UCH-1 (cell line): ENCODE measurements around the gene FAM170A.

DNA sequence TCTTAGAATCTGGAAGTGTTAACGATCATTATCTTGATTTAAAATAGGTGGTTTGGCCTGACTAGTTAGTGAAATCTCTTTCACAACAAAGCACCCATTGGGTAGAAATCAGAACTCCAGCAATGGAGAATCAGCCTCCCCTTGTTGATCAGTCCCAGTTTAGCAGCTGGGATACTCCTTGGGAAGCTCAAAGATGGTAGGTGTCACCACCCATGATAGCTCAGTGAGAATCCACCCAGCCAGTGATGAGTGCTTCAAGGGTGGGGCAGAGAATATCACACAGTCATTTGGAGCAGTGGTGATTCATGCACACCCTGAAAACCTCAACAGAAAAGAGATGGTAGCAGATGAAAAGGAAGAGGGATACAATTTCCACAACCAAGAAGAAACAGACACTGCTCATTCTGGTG is 83.1 kb downstream of the FEM1C start:
- RRBS: no CpG with 5 or more reads among the region's 1 CpG

GRCh38 chr5:115815916-115816221 is 590 bp downstream of the CDO1 start:
- RRBS: no CpG with 5 or more reads among the region's 35 CpGs

DNA sequence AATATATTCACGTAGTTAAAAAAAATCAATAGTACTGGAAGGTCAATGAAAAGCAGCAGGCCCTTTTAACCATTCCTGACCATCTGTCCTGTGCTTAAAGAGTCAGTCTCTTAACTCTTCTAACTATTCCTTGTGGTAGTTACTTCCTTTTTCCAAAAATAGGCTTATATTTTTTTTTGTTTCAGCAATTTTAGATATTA is 1.6 kb upstream of the CDO1 start:
- RRBS: no CpG with 5 or more reads among the region's 1 CpG

GRCh38 chr5:115831066-115831731 is 10.2 kb downstream of the ATG12 start:
- RRBS: no CpG with 5 or more reads among the region's 1 CpG

DNA sequence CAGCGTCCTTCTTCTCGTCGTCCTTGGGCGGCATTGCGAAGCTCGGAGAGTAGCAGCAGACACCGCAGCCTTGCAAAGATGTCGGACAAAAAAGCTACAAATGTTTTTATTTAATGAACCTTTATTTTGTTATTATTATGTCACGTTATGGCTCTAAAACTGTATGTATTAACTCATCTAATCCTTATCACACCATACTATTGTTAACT is 19.9 kb downstream of the ARL14EPL start:
- RRBS: no CpG with 5 or more reads among the region's 9 CpGs

DNA sequence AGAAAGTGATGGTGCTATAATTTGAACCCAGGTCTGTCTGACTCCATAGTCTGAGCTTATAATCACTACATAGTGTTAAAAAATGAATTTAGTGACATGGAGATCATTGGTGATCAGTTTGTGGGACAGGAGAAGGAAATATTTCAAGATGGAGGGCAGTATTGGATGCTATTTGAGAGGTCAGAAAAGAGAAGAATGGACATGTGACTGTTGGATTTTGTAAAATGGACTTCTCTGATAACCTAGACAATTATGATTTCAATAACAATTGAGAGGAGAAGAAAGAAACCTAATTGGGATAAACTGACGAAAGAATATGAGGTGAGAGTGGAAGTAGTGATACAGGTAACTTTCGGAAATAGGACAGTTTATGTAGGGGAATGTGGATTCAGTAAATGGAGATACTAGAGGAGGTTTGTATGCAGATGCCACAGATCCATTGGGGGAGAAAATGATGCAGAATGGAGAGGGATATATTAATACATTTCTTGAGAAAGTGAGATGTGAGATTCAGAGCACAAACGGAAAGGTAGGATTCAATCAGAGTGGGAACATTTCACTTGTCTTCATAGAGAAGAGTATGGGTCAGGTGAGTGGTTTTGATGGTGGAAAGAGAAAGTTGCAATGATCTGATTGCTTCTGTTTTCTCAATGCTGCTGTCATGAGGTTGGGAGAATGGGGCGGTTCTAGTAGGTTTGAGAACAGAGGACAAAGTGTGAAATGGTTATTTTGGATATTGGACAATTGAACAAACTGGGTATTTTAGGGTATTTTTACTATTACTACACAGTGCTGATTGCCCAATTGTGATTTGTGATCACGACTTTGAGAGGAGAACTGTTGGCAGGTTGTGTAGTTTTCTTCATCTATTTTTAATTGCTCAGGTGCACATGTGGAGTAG is 59.9 kb downstream of the COMMD10 start:
- RRBS: no CpG with 5 or more reads among the region's 5 CpGs

GRCh38 chr5:116337764-116338567 is 236.7 kb downstream of the SEMA6A start:
- RRBS: no CpG with 5 or more reads among the region's 2 CpGs

DNA sequence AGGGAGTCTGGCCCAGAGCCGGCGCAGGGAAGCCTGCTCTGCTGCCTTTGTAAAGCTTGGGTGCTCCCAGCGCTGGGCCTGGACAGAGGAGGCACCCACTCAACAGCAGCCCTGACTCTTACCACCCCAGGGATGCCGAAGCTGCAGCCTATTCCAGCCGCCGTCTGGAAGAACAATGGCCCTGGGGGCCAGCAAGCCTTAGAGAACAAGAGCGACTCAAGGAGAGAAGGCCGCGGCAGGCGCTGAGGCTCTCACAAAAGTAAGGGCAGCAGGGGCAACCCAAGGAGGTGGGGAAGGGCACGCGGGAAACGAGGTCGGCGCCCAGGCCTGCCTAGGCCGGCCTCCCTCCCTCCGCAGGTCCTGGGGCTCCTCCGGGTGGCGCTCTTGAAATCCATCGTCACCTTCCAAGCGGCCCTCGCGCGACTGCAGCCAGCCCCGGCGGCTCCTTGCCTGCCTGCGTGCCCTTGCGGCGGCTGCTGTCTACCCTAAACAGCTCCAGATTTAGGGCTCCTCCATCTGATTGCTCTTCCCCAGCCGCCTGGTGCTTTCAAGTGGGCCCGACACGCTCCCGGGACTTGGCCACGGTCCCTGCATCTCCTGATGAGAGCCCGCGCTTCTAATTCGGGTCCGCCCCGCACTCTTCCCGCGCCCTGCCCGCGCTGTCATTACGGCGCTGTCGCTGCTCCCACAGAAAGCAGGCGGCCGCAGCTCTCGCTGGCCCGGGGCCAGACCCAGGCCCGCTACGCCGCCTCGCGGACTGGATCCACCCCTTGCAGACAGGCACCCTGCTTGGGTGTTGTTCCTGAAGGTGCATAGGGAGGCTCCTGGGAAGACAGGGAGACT is 213.3 kb downstream of the SEMA6A start:
- RRBS: 52% methylated on average over 8 of the region's 55 CpGs

- RRBS: no CpG with 5 or more reads among the region's 30 CpGs
Measured at GRCh38 chr5:116446178-116446916, 128.3 kb downstream of the SEMA6A start.

- RRBS: no CpG with 5 or more reads among the region's 5 CpGs
Measured at GRCh38 chr5:116553314-116553952, 21.2 kb downstream of the SEMA6A start.

GRCh38 chr5:116681669-116682007 is 107.0 kb upstream of the SEMA6A start:
- RRBS: no CpG with 5 or more reads among the region's 3 CpGs

DNA sequence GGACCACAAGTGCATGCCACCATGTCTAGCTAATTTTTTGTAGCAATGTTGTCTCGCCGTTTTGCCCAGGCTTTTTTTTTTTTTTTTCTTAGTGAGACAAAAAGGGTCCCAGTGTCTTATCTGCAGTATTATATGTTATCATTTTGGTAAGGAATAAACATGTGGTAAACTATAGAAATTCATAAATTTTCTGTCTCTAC is 572.6 kb upstream of the SEMA6A start:
- RRBS: no CpG with 5 or more reads among the region's 2 CpGs

- RRBS: no CpG with 5 or more reads among the region's 3 CpGs
Measured at GRCh38 chr5:119275742-119276194, 80.1 kb upstream of the TNFAIP8 start.

DNA sequence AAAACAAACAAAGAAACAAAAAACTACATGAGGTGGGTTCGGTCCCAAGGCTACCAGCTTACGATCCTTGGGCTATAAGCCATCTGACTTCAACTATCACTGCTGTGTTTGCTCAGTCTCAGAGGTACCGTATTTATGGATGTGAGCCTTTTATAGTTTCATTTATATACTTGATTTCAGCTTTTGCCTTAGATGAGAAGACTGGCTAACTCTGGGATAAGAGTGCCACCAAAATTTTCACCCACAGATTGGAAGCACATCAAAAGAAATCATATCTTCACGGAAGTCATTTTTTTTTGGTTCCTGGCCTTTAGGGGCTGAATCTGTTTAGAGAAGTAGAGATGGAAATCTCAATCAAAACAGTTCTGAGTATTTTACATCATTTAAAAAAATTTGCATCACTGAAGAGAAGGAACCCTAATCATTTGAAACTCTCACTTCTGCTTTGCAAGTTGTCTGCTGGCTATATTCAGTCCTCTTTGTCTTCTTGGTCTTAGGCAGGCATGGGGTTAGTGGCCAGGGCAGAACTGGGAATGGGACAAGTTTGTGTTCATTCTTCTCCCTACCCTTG is 14.3 kb upstream of the TNFAIP8 start:
- RRBS: no CpG with 5 or more reads among the region's 4 CpGs

DNA sequence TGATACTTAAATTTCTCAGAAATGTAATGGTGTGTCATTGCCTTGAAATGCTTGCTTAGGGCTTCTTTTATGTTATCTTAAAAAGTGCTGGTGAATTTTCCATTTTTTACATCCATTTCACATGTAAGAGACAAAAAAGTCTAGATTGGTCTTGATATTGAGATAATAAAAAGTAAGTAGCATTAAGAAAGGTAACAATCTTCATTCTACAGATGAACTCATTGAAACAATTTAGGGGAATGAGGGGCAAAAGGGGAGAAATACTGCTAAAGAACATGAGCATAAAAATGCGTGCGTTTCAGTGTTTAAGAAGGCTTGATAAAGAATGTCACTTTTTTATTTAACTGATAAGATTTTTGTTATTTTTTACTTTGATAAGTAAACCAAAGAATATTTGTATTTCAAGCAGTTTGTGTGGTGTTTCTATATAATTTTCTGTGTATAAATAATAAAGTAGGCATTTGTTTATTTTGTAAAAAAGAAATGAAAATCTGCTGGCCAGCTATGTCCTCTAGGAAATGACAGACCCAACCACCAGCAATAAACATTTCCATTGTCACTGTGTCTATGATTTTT is 38.3 kb downstream of the TNFAIP8 start:
- RRBS: no CpG with 5 or more reads among the region's 2 CpGs

DNA sequence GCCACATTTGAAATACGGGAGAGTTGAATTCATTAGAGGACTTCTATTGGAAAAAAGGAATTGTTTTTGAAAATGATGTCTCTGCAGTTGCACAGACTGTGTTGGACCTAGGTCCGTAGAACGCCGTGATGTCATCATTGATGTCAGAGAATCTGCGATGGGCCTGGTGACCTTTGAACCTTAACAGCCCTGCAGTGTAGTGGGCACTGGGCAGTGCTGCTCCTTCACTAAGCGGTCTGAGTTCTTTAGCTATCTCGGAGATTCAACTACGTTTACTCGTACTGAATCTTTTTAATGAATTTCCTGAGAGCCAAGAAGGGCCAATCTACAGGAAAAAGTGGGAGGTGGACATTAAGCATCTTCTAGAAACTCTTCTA is at the start of gene FAM170A:
Gene FAM170A (plus strand): TSS at position 176 of the 377 bp plus-strand sequence.
- RRBS: no CpG with 5 or more reads among the region's 9 CpGs

DNA sequence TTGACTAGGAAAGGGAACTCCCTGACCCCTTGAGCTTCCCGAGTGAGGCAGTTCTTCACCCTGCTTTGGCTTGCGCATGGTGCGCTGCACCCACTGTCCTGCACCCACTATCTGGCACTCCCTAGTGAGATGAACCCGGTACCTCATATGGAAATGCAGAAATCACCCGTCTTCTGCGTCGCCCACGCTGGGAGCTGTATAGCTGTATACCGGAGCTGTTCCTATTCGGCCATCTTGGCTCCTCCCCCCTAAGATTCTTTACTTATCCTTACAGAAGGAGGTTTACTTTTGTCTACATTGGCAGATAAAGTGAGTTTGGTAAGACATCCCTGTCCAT is 151.2 kb downstream of the FAM170A start:
- RRBS: 47% methylated on average over 4 of the region's 10 CpGs

DNA sequence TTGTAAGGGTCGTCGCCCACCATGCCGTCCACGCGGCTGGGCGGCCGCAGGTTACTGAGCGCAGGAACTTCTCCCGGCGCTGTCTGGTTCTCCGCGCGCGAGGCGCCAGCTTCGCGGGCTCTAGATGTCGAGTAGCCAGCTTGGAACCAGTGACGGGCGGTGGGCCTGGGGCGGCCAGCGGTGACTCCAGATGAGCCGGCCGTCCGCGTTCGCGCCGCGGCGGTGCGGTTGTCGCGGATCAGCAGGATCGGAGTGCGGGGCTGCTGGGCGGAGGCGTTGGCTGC is 649 bp downstream of the LOX start:
- RRBS: 2% methylated on average over 10 of the region's 38 CpGs

- RRBS: no CpG with 5 or more reads among the region's 3 CpGs
Measured at GRCh38 chr5:122163622-122164473, 3.9 kb downstream of the ENSG00000250803 start.

- RRBS: no CpG with 5 or more reads among the region's 10 CpGs
Measured at GRCh38 chr5:122310524-122311030, 1.5 kb upstream of the SNCAIP start.